Peyer's patch (tissue), 4 donors: ENCODE measurements around a stretch of chr15.

GRCh38 chr15:58389905-58390642 is 41.7 kb upstream of the LIPC start:
- PRO-cap: no peak
- RAMPAGE, long total RNA, 4 experiments: no peak in any of the 4 experiments

- PRO-cap: no peak
- RAMPAGE, long total RNA, 4 experiments: no peak in any of the 4 experiments
Measured at GRCh38 chr15:58441747-58442037, 9.9 kb downstream of the LIPC start.

DNA sequence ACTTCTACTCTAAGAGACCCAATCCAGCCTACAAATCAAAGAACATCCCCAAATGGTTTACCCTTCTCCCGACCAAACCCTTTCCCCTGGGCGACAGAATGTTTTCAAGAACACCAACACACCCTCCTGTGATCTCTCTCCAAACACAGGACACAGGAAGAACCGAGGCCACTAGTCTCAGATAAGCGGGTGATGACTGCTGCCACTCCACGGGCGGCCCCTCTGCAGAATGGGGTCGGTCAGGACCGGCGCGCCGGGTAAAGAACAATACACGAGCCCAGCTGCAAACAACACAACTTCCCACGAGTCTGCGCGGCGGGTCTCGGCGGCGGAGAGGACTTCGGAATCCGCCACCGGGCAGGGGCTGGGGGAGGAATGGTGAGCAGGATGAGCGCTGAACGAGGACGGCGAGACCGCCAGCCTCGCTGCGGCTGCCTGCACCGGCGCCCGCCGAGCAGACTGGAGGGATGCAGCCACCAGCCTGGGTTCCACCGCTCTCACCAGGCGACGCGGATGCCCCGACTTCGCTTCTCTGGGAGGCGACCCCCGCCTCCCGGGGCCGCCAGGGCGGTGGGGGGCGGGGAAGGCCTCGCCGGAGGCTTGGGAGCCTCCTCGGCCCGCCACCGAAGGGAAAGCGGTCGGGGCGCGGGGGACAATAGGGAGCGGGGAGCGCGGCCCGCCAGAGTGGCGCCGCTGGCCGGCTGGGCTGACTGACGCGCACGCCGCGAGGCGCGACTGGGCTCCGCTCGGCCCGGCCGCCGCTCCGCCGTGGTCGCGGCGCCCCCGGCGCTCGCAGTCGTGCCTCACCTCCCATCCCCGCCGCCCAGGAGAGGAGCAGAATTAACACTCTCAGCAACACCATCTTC is 601 bp downstream of the ADAM10 start:
- PRO-cap: unidirectional peak, plus-strand start at position 180 of the sequence; bidirectional peak, plus-strand start at position 360 of the sequence, minus-strand start at position 294 of the sequence; unidirectional peak, minus-strand start at position 712 of the sequence
- RAMPAGE, long total RNA, 4 experiments: no peak in any of the 4 experiments

DNA sequence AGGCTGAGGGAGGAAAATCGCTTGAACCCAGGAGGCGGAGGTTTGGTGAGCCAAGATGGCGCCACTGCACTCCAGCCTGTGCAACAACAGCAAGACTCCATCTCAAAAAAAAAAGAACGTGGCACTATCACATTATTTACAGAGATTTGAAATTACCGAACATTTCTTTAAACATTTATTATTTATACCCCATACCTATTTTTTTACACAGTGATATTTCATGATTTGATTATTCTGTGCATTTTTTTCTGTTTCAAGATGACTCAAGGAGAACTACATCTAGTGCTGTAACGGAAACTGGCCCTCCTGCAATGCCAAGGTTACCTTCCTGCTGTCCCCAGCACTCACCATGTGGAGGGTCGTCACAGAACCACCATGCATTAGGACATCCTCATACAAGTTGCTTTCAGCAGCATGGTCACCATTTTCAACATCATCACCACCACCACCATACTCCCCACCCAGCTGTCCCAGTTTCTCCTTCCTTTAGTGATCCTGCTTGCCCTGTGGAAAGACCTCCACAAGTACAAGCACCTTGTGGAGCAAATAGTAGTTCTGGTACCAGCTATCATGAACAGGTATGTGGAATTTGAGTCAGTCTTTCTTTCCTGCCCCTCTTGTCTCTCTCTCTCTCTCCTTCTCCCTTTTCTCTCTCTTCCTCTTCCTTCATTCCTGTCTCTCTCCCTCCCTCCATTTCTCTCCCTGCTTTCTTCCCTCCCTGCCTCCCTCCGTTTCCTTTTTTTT is 38.3 kb upstream of the CCNB2 start:
- PRO-cap: no peak
- RAMPAGE, long total RNA, 4 experiments: no peak in any of the 4 experiments

DNA sequence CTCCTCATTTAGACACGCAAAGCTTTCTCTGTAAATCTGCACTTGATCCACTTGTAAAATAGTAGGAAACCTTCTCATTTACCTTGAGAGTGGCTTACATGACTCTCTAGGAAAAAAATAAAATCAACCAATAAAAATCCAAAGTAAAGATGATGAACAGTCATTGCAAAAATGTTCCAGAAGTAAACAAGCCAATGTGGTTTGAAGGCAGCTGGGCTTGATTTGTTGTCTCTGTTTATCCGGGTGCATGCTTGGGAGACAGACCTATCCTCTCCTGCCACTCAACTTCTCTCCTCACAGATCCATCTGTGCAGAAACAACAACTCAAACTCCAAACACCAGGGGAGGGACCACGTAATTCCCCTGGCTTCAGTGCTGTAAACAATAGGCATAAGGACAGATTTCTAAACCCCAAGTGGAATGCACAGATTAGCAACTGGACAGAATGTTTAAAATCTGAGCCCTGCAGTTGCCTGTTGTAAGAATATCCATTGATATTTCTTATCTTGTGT is 31.4 kb upstream of the LDHAL6B start:
- PRO-cap: no peak
- RAMPAGE, long total RNA, 4 experiments: no peak in any of the 4 experiments

GRCh38 chr15:59178139-59178754 is 28.4 kb upstream of the LDHAL6B start:
- PRO-cap: no peak
- RAMPAGE, long total RNA, 4 experiments: no peak in any of the 4 experiments

GRCh38 chr15:59256022-59256942 is 49.6 kb downstream of the LDHAL6B start:
- PRO-cap: no peak
- RAMPAGE, long total RNA, 4 experiments: no peak in any of the 4 experiments

- PRO-cap: bidirectional peak, plus-strand start at chr15:59273543, minus-strand start at chr15:59273347
- RAMPAGE, long total RNA, 4 experiments: no peak in any of the 4 experiments
Measured at GRCh38 chr15:59273185-59273786, 66.6 kb downstream of the LDHAL6B start.

- PRO-cap: no peak
- RAMPAGE, long total RNA, 4 experiments: no peak in any of the 4 experiments
Measured at GRCh38 chr15:59355019-59355634, 17.5 kb downstream of the MYO1E start.

DNA sequence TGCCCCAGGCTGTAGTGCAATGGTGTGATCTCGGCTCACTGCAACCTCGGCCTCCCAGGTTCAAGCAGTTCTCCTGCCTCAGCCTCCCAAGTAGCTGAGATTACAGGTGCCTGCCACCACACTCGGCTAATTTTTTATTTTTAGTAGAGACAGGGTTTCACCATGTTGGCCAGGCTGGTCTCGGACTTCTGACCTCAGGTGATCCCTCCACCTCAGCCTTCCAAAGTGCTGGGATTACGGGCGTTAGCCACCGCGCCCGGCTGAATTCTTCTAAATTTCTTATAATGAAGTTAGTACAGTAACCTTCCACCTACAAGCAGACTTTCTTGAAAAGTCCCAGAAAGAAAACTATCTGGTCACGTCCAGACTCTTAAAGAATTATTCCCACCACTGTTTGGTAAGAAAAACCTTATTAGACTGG is 7.6 kb downstream of the MYO1E start:
- PRO-cap: no peak
- RAMPAGE, long total RNA, 4 experiments: start-site peak on the minus strand in 1 of 4 experiments, centred at position 253 of the sequence, 22 reads per replicate

GRCh38 chr15:59530947-59531502 is 80.6 kb upstream of the GCNT3 start:
- PRO-cap: no peak
- RAMPAGE, long total RNA, 4 experiments: no peak in any of the 4 experiments

DNA sequence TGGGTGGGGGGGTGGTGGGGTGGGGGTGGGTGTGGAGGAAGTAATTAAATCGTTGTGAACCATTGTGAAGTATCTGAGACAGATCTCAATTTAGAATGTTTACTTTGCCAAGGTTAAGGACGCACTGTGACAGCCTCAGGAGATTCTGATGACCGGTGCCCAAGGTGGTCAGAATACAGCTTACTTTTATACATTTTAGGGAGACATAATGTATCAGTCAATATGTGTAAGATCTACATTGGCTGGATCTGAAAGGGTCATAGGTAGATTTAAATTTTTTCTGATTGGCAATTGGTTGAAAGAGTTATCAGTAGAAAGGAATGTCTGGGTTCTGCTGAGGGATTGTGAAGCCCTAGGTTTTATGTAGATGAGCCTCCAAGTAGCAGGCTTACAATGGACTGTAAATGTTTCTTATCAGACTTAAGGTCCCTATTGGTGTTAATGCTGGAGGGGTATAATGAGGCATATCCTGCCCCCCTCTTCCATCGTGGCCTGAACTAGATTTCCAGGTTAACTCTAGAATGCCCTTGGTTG is 61.9 kb upstream of the GCNT3 start:
- PRO-cap: no peak
- RAMPAGE, long total RNA, 4 experiments: no peak in any of the 4 experiments

- PRO-cap: bidirectional peak, plus-strand start at chr15:59612835, minus-strand start at chr15:59612664; bidirectional peak, plus-strand start at chr15:59612960, minus-strand start at chr15:59612933
- RAMPAGE, long total RNA, 4 experiments: no peak in any of the 4 experiments
Measured at GRCh38 chr15:59612581-59613145, 1.1 kb downstream of the GCNT3 start.

GRCh38 chr15:59617945-59618750 is 6.6 kb downstream of the GCNT3 start:
- PRO-cap: no peak
- RAMPAGE, long total RNA, 4 experiments: no peak in any of the 4 experiments

GRCh38 chr15:59686343-59686689 is 2.8 kb downstream of the BNIP2 start:
- PRO-cap: no peak
- RAMPAGE, long total RNA, 4 experiments: no peak in any of the 4 experiments

DNA sequence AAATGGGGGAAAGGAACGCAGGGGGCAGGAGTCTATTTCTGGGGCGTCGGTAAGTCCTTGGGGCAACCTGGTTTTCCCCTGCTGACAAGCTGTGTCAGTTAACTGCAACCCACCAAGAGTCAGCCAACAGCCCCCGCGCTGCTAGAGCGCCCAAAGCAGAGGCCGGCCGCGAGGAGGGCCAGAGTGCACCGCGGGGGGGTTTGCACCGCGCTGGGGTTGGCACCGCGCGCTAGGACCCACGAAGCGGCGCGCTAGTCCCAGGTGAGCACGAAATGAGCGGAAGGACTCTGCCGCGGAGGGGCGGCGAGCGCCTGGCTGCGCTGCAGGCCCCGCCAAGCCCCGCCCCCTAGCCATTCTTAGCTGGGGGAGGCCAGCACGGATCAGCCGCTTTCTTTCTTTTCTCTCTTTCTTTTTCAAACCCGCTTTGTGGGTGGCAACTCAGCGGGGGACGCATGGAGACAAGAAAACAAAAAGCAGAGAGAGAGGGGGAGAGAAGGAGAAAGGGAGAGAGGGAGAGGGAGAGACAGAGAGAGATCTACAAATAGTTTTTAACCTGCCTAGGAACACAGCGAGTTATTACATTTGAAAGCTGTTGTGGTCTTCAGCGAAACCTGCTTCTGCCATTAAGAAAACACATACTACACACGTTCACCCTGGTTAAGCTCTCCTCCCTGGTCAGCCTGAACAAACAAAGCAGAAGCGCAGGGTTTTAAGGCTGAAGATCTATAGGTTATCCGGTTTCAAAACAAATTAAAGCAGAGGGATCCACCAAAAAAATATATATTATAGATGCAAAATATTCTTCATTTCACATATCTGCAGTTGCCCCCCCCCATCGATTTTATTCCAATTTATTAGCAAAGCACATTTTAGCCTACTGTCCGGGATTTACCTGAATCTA is 6.9 kb upstream of the FOXB1 start:
- PRO-cap: no peak
- RAMPAGE, long total RNA, 4 experiments: no peak in any of the 4 experiments

- PRO-cap: no peak
- RAMPAGE, long total RNA, 4 experiments: no peak in any of the 4 experiments
Measured at GRCh38 chr15:60370973-60371844, 26.6 kb downstream of the ANXA2 start.

DNA sequence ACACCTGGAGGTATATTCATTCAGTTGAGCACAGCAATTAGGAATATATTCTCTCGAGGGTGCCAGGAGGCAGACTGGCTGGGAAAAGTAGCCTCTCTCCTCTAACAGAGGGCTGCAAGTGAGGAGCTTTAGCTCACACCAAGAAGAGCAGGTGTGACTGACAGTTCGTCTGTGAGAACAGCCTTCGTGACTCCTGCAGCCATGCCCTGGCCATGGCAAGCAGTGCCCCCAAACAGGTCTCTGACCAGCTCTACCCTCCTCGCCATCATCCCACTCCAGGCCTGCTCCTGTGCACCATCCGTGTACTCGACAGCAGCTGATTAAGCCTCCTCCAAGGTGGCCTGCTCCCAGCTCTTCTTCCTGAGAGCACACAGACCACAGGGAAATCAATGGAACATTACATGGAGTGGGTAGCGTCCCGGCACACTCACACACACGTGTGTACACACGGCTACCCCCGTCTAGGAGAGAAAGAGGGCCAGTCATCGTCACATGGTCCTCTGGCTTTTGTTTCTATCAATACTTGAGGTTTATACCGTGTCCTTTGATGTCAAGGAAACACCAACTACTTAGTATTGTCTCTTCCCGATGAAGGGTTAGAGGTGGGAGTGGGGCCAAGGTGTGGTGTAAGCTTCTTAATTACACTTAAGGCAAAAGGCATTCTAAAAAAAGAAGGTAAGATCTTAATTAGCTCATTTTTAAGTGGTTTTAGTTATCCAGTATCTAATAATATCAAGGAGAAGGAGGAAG is 21.1 kb downstream of the ANXA2 start:
- PRO-cap: no peak
- RAMPAGE, long total RNA, 4 experiments: no peak in any of the 4 experiments

DNA sequence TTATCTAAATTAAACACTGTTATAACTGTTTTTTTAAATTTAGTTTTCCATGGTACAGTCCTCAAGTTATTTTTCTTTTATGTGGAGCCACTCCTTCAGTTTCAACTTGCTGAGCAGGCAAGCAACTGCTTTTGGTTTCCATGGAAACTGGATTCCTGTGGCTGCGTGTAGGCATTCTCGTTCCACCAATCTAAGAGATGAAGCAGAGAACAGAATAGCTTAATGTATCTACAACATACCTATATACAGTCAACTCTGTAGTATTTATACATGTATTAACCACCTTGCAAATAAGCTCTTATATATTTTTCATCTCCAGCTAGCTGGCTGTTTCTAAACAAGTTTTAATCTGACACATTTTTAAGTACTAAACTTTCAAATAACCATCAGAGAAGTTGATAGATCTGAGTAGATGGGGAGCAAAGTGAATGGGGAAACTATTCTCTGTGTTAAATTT is 25.8 kb upstream of the ANXA2 start:
- PRO-cap: no peak
- RAMPAGE, long total RNA, 4 experiments: no peak in any of the 4 experiments

DNA sequence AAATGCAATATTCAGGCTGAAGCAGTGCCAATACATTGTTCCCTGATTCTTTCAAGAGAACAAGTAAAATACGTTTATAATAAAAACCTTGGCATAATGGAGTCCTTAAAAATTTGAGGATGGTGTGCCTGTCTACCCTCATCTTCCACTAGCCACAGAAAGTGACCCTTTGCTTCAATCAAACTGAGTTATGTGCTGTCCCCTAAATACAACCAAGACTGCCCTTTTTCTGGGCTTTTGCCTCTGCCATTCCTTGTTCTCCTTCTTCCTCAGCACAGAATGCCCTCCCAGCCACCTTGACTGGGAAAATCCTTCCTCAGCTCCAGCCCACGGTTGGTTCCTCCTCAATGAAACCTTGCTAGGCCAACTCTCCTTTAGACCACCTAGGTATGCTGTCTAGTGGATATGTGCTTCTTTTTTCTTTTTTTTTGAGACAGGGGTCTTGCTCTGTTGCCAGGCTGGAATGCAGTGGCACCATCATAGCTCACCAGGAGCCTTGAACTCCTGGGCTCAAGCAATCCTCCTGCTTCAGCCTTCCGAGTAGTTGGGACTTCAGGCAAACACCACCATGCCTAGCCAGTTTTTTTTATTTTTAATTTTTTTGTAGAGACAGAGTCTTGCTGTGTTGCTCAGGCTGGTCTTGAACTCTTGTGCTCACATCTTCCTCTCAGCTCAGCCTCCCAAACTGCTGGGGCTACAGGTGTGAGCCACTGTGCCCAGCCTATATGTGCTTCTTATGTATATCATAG is 48.9 kb upstream of the ICE2 start:
- PRO-cap: no peak
- RAMPAGE, long total RNA, 4 experiments: start-site peak on the minus strand in 1 of 4 experiments, centred at position 391 of the sequence, 12 reads per replicate